Thyroid gland (tissue), 7 donors: ENCODE measurements around a stretch of chr2.

DNA sequence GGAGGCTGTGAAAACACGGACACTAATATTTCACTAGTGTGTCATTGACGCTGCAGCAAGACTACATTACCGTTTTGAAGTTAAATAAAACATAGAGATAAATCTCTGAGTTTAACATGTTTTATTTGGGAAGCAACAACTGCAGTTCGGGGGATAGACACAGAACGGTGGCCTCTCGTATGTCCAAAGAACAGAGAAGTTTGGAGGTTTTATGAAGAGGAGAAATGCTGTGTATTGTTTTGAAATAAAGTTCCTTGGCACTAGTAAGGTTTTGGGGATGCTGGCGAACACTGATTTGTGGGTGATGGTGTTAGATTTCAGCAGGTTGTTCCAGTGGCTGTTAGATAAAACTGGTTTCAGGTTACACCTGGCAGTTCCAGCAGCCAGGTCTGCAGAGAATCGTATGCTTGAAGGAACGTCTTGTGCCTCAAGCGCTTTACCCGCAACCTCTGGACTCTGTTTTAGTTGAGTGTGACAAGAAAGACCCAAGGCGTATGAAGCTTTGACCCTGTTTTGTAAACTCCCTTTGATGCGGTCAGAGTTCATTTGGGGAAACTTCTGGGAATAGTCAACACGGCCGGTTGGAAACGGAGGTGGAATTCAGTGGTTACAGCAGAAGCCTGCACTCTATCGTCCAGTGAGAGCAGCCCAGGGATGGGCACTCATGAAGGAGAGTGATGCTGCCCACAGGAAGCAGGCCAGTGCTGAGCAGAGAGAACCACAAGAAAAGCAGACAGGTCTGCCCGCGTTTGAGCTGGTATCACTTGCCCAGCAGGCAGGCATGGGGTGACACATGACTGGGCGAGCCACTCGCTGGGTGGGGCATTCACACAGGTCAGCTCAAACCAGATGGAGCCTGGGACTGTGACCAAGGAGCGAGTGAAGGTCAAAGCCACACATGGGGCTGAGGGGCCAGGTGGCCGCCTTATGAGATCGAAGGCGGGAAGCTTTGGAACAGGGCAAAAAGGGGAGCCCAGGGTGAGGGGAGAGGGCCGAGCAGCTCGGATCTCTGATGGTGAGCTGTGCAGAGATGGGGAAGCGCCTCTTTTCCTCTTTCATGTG is 99.4 kb upstream of the MBOAT2 start:
- PRO-cap, 2 experiments: no peak in any of the 2 experiments
- RAMPAGE, long total RNA, 5 experiments: no peak in any of the 5 experiments

- PRO-cap, 2 experiments: no peak in any of the 2 experiments
- RAMPAGE, long total RNA, 5 experiments: no peak in any of the 5 experiments
These were observed 99.2 kb upstream of the ASAP2 start for GRCh38 chr2:9107202-9108078.

GRCh38 chr2:9116381-9116685 is 90.3 kb upstream of the ASAP2 start:
- PRO-cap, 2 experiments: no peak in any of the 2 experiments
- RAMPAGE, long total RNA, 5 experiments: no peak in any of the 5 experiments

- PRO-cap, 2 experiments: peak in 2 of 2 experiments; most common plus-strand start chr2:9145407 (in 1); most common minus-strand start chr2:9145206 (in 1)
- RAMPAGE, long total RNA, 5 experiments: no peak in any of the 5 experiments
These were observed 61.5 kb upstream of the ASAP2 start for GRCh38 chr2:9145110-9145550.

- PRO-cap, 2 experiments: peak in 2 of 2 experiments; most common plus-strand start chr2:9179081 (in 1); most common minus-strand start chr2:9179068 (in 2)
- RAMPAGE, long total RNA, 5 experiments: no peak in any of the 5 experiments
These were observed 27.6 kb upstream of the ASAP2 start for GRCh38 chr2:9178745-9179708.

DNA sequence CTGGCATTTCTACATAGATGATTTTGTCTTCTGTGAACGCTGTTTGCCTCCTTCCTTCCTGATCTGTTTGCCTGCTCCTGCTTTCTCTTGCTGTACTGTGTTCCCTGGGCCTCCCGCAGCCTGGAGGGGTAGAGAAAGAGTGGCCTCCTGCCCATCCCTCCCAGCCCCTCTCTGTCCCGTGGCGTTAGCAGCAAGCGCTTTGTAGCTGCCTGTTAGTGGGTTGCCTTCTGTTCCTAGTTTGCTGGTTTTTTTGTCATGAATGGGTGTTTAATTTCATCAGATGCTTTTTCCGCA is 32.2 kb downstream of the ASAP2 start:
- PRO-cap, 2 experiments: no peak in any of the 2 experiments
- RAMPAGE, long total RNA, 5 experiments: no peak in any of the 5 experiments

GRCh38 chr2:9251638-9252357 is 45.2 kb downstream of the ASAP2 start:
- PRO-cap, 2 experiments: no peak in any of the 2 experiments
- RAMPAGE, long total RNA, 5 experiments: no peak in any of the 5 experiments

DNA sequence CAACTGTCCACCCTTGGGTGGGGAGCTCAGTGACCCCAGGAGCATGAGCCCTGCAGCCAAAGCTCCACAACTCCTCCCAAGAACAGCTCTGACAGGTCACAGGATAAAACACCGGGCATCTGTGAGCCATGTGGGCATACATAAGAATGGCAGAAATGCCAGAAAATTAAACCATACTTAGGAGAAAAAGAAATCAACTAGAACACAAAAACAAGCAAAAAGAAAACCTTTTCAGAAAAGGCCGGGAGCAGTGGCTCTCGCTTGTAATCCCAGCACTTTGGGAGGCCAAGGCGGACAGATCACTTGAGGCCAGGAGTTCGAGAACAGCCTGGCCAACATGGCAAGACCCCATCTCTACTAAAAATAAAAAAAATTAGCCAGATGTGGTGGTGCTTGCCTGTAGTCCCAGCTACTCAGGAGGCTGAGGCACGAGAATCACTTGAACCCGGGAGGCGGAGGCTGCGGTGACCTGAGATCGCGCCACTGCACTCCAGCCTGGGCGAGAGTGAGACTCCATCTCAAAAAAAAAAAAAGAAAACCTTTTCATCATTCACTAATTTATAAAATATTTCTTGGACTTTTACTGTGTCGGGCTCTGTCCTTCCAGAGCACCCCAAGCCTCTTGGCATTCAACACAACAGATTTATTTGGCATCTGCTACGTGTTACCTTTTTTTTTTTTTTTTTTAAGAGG is 21.0 kb downstream of the IAH1 start:
- PRO-cap, 2 experiments: no peak in any of the 2 experiments
- RAMPAGE, long total RNA, 5 experiments: no peak in any of the 5 experiments

GRCh38 chr2:9527576-9527944 is 28.1 kb downstream of the ADAM17 start:
- PRO-cap, 2 experiments: no peak in any of the 2 experiments
- RAMPAGE, long total RNA, 5 experiments: no peak in any of the 5 experiments

DNA sequence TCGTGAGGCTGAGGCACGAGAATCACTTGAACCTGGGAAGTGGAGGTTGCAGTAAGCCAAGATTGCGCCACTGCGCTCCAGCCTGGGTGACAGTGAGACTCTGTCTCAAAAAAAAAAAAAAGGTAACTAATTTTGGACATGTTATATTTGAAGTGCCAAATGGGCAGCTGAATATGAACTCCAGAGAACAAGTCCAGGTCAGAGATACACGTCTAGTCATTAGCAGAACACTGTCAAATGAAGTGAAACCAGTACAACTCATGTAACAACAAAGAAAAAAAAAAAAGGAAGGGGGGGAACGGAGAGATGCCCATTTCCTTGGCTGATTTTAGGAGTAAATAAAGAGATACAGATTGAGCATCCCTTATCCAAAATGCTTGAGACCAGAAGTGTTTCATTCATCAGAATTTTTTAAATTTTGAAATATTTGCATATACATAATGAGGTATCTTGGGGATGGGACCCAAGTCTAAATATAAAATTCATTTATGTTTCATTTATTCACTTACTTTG is 4.6 kb downstream of the ADAM17 start:
- PRO-cap, 2 experiments: no peak in any of the 2 experiments
- RAMPAGE, long total RNA, 5 experiments: no peak in any of the 5 experiments

- PRO-cap, 2 experiments: peak in 2 of 2 experiments; most common plus-strand start chr2:9555082 (in 1); most common minus-strand start chr2:9554985 (in 1)
- RAMPAGE, long total RNA, 5 experiments: no peak in any of the 5 experiments
These were observed 887 bp downstream of the ADAM17 start for GRCh38 chr2:9554737-9555148.

GRCh38 chr2:9699523-9700004 is 68.8 kb upstream of the YWHAQ start:
- PRO-cap, 2 experiments: no peak in any of the 2 experiments
- RAMPAGE, long total RNA, 5 experiments: no peak in any of the 5 experiments

DNA sequence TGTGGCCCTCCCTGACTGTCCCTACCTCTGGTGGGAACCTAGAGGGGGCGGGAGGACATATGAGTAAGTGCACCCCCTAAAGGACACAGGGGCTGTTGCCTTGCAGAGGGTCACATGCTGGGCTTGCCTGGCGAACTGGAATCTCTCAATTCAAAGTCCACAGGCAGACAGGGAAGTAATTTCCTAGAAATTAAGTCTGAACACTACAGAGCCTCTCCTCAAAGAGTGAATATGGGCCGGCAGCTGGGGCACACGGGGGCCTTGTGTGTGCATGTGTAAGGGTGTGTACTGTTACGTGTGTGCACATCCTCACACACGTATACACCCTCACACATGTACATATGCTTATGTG is 77.6 kb upstream of the TAF1B start:
- PRO-cap, 2 experiments: no peak in any of the 2 experiments
- RAMPAGE, long total RNA, 5 experiments: no peak in any of the 5 experiments

- PRO-cap, 2 experiments: peak in 1 of 2 experiments; most common plus-strand start chr2:9778725 (in 1)
- RAMPAGE, long total RNA, 5 experiments: no peak in any of the 5 experiments
These were observed 64.8 kb upstream of the TAF1B start for GRCh38 chr2:9778472-9778888.

DNA sequence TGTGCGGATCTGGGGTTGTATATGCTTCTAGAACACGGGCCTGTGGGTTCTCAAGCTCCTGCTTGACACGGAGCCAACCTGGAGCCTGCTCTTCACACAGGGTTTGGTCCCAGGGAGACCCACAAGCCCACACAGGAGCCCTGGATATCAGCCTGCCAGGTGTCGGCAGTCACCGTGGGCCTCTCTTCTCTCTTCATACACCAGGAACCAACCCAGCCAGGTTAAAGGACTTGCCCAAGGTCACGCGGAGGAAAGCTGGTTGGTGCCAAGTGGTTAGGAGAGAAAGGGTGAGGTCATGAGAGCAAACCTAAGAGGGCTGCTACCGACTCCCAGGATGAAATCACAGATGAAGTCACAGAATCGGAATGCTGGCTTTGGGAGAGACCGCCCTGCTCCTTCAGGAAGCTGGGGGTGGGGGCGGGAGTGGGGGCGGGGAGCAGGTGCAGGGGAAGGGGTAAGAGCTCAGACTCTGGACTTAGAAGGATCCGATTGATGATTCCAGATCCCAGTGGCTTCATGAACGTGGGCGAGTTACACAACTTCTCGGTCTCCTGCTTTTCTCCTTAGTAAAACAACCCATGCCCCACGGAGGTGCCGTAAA is 23.2 kb upstream of the TAF1B start:
- PRO-cap, 2 experiments: no peak in any of the 2 experiments
- RAMPAGE, long total RNA, 5 experiments: no peak in any of the 5 experiments

GRCh38 chr2:9845137-9845664 is 1.9 kb downstream of the TAF1B start:
- PRO-cap, 2 experiments: no peak in any of the 2 experiments
- RAMPAGE, long total RNA, 5 experiments: no peak in any of the 5 experiments

- PRO-cap, 2 experiments: no peak in any of the 2 experiments
- RAMPAGE, long total RNA, 5 experiments: no peak in any of the 5 experiments
These were observed 16.5 kb upstream of the GRHL1 start for GRCh38 chr2:9934819-9935497.

GRCh38 chr2:9985791-9986184 is 34.3 kb downstream of the GRHL1 start:
- PRO-cap, 2 experiments: no peak in any of the 2 experiments
- RAMPAGE, long total RNA, 5 experiments: no peak in any of the 5 experiments

- PRO-cap, 2 experiments: no peak in any of the 2 experiments
- RAMPAGE, long total RNA, 5 experiments: no peak in any of the 5 experiments
These were observed 45.4 kb upstream of the KLF11 start for GRCh38 chr2:9997992-9998402.

DNA sequence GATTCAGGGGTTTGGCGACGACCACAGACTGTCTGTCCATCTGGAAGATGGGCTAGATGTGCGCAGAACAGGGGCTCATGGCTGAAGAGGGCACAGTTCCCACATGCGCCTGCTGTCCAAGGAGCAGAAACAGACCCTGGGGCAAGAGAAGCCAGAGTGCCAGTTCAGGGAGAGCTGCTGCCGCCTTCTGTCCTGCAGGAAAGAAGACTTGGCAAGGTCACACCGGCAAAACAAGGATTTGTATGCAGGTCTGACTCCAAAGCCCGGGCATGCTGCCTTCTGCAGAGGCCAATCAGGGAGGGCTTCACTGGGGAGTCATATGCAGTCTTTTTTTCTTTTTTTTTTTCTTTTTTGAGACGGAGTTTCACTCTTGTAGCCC is 3.4 kb upstream of the KLF11 start:
- PRO-cap, 2 experiments: no peak in any of the 2 experiments
- RAMPAGE, long total RNA, 5 experiments: no peak in any of the 5 experiments